Metastatic Liver Carcinoma in the Adrenal Gland (tissue), 2 donors: Measurements from ENCODE around the genes TTC30B and ITPRID2.

DNA sequence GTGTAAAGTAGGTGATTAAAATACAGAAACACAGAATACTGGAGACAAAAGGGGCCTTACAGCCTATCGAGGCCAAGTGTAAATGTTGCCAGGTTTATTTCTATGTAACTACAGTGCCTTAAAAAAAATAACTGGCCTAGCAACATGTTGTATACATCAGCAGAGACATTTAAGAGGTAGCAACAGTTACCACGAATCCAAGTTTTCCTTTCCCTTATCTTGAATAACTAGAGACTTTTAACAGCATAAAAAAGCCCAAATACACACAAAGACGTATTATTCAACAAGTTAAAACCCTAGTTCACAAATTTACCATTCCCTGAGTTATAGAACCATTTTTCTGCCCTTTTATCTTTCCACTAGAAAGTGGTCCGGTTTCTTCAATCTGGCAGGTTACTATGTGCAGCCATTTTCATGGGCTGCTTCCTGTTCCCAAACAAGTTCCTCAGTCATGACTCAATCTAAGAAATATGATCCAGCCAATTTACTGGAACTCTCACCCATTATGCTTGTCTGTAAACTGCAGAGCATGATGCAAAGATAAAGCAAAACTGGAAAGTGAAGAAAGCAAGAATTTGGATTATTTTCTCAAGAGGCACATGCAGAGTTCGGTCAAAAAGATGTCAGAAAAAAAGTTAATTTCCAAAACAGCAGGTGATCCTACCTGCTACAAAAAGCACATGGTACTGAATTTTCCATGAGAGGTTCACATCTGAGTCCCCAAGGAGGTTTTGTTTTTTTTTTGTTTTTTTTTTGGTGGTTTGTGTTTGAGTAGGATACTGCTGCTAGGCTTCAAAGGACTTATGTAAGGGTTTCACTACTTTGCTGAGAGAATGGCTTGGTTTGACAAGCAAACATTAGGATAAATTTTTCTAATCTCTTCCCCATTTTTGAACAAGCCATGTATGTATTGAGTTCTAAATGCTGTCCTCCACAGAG, 22.1 kb downstream of the NFE2L2 start:
- PRO-cap, 2 experiments = no peak in any of the 2 experiments

GRCh38 chr2:177552205-177553288, at the start of gene TTC30B:
TSS of gene TTC30B (minus strand) at chr2:177552796.
- PRO-cap, 2 experiments = peak in 1 of 2 experiments; most common plus-strand start chr2:177553062 (in 1); most common minus-strand start chr2:177552770 (in 1)

- PRO-cap, 2 experiments = no peak in any of the 2 experiments
These were observed 811 bp upstream of the TTC30B start for GRCh38 chr2:177553289-177553924.

DNA sequence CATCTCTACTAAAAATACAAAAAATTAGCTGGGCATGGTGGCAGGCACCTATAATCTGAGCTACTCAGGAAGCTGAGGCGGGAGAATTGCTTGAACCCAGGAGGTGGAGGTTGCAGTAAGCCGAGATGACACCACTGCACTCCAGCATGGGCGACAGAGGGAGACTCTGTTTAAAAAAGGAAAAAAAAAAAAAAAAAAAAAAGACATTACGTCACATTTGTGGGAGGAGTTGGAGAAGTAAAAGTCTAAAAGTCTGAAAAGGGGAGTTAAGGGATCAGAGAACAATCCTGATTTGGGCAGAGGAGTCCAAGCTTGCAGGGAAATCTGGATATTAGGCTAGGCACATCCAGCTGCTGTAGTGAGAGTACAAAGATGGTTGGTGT, 3.5 kb upstream of the OSBPL6 start:
- PRO-cap, 2 experiments = no peak in any of the 2 experiments

DNA sequence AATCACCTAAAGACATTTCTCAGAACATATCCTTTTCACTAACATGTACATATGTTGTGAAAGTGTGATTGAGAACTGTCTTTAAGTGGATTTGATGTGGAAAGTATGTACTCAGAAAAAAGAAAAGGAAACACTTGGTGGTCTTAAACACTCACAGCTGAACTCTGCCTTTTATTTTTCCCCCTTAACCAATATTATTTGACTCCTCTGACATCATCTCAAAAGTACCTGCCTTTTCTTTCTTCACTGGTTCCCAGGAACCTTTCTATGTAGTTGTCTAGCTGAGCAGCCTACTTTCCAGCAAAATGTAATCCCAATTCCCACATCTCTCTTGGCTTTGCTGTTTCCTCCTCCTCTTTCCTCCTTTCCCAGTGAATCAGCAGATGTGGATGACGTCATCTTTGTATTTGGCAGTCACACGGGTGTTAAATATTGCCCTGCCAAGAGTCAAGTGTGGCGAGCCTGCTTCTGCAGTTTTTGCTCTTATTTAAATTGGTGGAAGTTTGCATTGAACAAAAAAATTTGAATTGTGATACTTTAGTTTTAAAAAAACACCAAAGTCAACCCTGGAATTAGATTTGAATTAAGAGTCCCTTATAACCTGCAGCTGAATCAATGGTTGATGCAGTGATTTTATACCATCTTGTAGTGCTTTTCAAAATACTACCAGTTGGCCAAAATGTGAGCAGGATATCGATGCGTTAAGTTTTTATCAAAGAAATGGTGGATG, 47.9 kb downstream of the OSBPL6 start:
- PRO-cap, 2 experiments = no peak in any of the 2 experiments

- PRO-cap, 2 experiments = no peak in any of the 2 experiments
These were observed 126.9 kb downstream of the PRKRA start for GRCh38 chr2:178324170-178324374.

DNA sequence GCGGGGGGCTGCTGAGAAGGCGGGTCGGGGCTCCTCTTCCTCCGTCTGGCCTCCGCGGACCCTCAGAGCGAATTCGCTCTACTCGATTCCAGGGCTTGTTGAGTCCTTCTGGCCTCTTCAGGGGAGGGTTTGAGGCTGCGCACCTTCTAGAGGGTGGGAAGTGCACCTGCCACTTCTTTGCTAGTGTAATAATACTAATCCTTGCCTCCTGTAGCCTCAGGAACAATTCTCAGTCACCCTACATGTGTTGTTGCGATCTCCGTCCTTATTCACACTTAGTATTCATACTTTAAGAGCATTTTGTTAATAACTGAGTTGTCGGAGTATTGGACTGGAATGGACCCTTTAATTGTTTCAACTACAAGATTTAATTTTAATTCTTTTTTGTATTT, 685 bp downstream of the PLEKHA3 start:
- PRO-cap, 2 experiments = peak in 1 of 2 experiments; most common minus-strand start position 75 of the sequence (in 1)

GRCh38 chr2:178522791-178524282, 43.1 kb downstream of the PLEKHA3 start:
- PRO-cap, 2 experiments = no peak in any of the 2 experiments

- PRO-cap, 2 experiments = no peak in any of the 2 experiments
These were observed 140.8 kb downstream of the PLEKHA3 start for GRCh38 chr2:178620972-178621607.

GRCh38 chr2:178719703-178720241, 87.5 kb downstream of the TTN start:
- PRO-cap, 2 experiments = no peak in any of the 2 experiments

GRCh38 chr2:178785599-178785881, 21.7 kb downstream of the TTN start:
- PRO-cap, 2 experiments = no peak in any of the 2 experiments

DNA sequence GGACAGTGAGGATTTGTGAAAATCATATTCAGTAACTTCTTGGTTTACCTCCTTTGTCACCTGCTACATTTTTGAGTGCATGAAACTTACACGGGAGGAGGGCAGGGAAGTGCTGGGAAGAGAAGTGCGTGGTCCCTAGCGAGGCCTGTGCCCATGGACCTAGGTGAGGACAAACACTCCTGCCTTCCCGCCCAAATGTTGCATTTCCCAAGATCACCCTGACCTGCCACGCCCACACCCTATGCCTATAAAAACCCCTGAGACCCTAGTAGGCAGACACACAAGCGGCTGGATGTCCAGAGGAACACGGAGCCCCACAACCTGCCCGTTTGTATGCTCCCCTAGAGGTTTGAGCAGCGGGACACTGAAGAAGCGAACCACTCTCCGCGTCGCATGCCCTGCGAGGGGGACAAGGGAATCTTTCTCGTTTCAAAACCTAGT, 8.2 kb downstream of the TTN start:
- PRO-cap, 2 experiments = no peak in any of the 2 experiments

DNA sequence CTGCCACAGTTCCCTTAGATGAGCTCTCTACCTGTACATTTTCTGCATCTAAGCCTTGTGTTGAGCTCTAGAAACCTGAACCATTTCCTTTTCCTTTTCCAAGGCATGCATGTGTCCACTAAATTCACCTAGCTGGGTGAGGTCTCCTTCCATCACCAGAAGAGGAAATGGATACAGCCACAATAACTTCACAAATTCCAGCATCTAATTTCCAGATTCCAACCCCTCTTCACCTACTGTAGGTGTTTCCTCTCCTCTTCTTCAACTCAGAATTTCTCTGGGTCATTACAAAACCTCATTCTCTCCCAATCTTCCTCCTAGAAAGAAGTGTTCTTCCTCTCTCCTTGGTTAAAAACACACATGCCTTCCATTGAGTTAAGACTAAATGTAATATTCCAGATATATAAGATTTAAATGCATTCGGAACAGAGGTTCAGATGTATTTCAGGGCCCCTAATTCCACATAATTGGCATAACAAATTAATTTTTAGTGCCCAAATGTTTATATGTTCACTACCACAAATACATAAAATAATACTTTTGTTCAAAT, 44.0 kb downstream of the SESTD1 start:
- PRO-cap, 2 experiments = no peak in any of the 2 experiments

- PRO-cap, 2 experiments = no peak in any of the 2 experiments
These were observed 293.6 kb upstream of the SESTD1 start for GRCh38 chr2:179558154-179558653.

DNA sequence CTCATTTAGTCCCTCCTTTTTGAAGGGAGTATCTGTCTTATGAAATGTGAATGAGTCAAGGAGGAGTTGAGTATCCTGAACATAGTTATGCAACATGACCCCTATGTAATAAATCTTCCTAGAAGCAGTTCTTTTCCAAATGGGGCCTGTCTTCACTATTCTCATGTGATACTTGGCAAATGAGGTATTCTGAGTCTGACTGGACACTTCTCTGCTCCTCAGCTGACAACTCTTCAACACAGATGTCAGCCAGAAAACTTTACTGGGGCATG, 291.6 kb downstream of the ZNF385B start:
- PRO-cap, 2 experiments = no peak in any of the 2 experiments

DNA sequence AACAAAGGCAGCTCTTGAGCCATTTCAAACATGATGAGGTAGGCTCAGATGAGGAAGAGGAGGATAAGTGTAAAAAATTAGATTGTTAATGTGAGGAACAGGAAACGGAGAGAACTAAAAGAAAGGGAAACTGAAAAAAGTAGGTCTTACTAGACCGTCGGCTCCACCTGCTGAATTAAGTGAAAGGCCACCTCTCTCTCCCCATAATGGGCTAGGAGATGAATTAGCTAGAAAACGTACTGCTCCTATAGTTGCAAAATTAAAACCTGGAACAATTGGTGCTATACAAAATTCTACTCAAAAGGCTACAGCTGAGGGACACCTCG, 50.2 kb upstream of the CWC22 start:
- PRO-cap, 2 experiments = no peak in any of the 2 experiments

DNA sequence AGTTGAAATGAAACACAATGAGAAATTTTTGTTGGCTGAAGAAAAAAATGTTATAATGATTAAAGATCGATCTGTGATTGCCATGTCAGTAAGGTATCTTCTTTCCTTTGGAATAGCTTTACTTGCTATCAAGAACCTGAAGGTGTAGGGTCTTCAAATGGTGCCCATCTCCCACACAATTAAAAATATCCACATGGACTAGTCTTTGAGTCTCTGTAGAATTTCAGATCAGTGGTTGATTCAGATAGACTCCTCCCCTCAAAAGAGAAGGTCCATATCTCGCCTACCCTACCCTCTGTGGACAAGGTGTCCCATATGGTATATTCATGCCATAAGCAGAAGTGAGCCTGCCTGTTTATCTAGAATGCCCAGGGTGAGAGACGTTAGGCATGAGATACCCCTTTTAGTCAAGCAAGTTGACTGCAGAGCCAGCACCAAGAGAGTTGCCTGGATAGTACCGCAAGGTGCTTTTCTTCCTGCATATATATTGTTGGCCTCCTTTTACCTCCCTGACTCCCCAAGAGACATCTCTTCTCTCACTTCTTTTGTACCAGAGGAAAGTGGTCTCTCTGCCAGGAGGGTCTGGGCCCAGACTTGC, 3.8 kb downstream of the ITGA4 start:
- PRO-cap, 2 experiments = no peak in any of the 2 experiments

GRCh38 chr2:181728782-181729056, 48.4 kb upstream of the NEUROD1 start:
- PRO-cap, 2 experiments = no peak in any of the 2 experiments

DNA sequence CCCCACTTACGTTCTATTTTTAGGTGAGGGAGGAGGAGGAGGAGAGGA, 176 bp upstream of the ITPRID2 start:
- PRO-cap, 2 experiments = no peak in any of the 2 experiments

DNA sequence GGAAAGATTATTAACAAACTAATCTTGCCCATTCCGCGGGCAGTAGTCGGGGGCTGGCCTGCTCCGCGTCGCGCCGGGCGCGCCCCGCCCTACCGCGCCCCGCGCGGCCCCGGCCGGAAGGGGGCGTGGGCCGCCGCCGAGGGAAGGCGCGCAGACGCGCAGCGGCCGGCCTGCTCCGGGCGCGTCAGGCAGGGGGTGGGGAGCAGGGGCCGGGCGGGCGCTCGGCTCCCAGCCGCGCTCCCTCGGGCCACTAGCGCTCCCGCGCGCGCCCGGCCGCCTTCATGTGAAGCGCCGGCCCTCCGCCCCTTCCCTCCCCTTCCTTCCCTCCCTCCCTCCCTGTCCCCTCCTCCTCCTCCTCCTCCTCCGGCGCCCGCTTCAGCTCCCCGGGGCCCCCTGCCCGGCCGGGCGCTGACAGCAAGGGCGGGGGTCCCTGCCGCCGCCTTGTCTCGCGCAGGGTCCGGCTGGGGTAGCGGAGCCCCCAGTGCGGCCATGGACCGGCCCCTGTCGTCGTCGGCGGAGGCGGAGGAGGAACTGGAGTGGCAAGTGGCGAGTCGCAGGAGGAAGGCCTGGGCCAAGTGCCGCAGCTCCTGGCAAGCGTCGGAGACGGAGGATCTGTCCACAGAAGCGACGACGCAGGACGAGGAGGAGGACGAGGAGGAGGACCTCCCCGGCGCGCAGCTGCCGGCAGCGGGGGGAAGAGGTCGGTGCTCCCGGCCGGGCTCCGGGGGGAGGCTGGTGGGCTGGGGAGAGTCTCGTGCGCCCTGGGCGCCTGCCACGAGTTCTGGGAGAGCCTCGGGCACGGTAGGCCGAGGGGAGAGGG, at the start of gene ITPRID2:
ITPRID2 (plus strand) TSS at position 153 of the 820 bp plus-strand sequence.
- PRO-cap, 2 experiments = peak in 2 of 2 experiments; most common plus-strand start position 153 of the sequence (in 2); most common minus-strand start position 252 of the sequence (in 1)